SK-N-DZ (cell line): ENCODE data around the genes PRRG4, DEPDC7 and CSTF3.

RAMPAGE:
- cytosol, long total RNA = no peak
- nucleus, long total RNA = no peak
These were observed at the start of gene PRRG4 for GRCh38 chr11:32829471-32830212. TSS of gene PRRG4 (plus strand) at chr11:32829927.

GRCh38 chr11:33013675-33014251 lies 1.9 kb upstream of the DEPDC7 start:
RAMPAGE:
- cytosol, long total RNA = no peak
- nucleus, long total RNA = no peak

DNA sequence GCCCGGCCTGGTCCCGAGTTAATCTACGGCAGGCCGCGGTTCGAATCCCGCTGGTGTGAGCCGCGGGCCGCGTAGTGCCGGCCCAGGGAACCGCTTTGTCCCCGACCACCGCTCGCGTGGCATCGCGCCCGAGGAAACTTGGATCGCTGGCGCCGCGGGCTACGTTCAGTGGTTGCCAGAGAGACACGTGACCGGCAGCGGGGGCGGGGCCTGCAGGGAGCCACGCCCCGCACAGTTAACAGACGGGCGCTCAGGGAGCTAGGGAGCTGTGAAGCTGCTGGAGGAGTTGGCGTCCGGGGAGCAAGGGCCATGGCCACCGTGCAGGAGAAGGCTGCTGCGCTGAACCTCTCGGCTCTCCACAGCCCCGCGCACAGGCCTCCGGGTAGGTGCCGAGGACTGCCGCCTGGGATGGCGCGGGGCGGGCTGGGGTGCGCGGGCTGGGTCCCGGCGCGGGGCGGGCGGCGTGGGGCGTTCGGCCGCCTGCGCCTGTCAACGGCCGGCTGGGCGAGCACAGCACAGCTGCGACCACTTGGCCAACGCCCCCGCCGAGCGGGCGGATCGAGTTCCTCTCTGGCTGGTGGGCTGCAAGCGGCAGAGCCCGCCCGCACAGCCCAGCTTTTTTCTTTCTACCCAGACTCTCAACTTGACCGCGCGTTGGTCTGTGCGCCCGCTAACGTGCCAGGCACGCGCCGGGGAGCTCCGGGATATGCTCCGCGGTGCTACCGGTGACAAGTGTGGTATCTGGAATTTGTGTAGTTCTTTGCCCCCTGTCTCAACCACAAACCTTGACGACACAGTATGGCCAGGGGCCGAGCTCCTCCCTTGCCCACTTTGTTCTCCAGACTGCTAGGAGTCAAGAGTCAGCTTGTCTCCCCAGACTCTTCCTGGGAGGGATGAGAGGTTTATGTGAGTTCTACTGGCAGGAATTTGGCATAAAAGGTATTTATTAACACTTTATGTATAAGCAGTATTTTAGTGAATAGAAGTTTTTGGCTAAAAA lies at the start of gene DEPDC7:
Gene DEPDC7 (plus strand): TSS at position 232 of the 1,000 bp plus-strand sequence.
RAMPAGE:
- cytosol, long total RNA = no peak
- nucleus, long total RNA = start-site peak on the plus strand centred at position 252 of the sequence, 44 bp wide, 198 and 52 reads in 2 replicates

RAMPAGE:
- cytosol, long total RNA = start-site peak on the minus strand at chr11:33161450-33161522, 1,319 and 1,419 reads in 2 replicates; start-site peak on the plus strand at chr11:33161624-33161761, 30 and 13 reads in 2 replicates
- nucleus, long total RNA = start-site peak on the minus strand at chr11:33161259-33161378, 24 and 9 reads in 2 replicates; start-site peak on the minus strand at chr11:33161449-33161470, 66 and 49 reads in 2 replicates
These were observed at the start of gene CSTF3 for GRCh38 chr11:33160715-33161812. TSS of gene CSTF3 (minus strand) at chr11:33161480.

RAMPAGE:
- cytosol, long total RNA = no peak
- nucleus, long total RNA = no peak
These were observed 493 bp upstream of the CSTF3 start for GRCh38 chr11:33161813-33162132.

DNA sequence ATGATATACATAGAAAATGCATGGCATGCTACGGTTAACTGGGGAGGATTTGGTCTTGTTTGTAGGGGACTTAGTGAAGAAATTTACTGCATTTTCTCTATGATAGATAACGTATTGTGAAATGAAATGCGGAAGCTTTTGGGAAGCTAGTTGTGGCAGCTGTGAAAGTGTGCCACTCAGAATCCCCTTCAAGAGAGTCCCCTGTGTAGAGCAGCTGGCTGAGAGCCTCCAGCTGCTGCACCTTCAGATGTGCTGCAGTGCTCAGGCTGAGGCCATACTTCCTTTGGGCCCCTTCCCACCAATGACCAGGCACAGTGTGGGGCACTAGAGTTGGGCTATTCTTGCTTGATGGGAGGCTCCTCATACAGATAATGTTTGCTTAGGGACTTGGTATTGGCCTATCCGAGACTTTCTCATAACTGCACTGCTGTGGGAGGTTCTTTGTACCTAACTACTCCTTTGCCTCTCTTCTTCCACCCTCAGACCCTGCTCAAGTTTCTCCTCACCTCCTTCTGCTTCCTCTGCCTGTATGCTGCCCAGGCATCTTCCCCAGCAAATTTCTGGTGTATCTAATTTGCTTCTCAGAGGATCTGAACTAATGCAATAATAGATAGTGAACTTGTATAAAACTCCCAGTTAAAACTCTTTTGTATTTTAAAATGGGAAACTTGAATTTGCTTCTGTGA lies 51.4 kb upstream of the KIAA1549L start:
RAMPAGE:
- cytosol, long total RNA = no peak
- nucleus, long total RNA = no peak

DNA sequence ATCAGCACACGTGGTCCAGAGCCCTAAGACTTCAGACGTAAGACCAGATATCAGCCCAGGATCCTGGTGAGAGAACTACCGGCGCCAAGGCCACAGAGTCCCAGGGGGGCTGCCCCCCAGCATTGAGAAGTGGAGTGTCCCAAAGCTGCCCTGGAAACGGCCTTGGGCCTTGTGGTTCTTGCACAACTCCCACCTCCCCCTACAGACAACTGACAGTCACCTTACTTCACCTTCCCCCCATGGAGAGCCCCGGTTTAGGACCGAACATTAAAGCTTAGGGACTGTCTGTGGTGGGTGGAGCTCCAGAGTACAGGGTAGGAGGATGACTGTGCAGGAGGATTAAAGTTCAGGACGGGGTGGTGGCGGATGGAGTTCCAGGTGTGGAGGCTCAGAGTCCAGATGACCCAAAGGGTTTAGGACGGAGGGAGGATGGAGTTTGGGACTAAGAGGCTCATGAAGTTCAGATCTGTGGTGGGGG lies 995 bp downstream of the C11orf91 start:
RAMPAGE:
- cytosol, long total RNA = no peak
- nucleus, long total RNA = no peak

GRCh38 chr11:33770159-33770686 lies 4.1 kb downstream of the FBXO3 start:
RAMPAGE:
- cytosol, long total RNA = no peak
- nucleus, long total RNA = no peak

DNA sequence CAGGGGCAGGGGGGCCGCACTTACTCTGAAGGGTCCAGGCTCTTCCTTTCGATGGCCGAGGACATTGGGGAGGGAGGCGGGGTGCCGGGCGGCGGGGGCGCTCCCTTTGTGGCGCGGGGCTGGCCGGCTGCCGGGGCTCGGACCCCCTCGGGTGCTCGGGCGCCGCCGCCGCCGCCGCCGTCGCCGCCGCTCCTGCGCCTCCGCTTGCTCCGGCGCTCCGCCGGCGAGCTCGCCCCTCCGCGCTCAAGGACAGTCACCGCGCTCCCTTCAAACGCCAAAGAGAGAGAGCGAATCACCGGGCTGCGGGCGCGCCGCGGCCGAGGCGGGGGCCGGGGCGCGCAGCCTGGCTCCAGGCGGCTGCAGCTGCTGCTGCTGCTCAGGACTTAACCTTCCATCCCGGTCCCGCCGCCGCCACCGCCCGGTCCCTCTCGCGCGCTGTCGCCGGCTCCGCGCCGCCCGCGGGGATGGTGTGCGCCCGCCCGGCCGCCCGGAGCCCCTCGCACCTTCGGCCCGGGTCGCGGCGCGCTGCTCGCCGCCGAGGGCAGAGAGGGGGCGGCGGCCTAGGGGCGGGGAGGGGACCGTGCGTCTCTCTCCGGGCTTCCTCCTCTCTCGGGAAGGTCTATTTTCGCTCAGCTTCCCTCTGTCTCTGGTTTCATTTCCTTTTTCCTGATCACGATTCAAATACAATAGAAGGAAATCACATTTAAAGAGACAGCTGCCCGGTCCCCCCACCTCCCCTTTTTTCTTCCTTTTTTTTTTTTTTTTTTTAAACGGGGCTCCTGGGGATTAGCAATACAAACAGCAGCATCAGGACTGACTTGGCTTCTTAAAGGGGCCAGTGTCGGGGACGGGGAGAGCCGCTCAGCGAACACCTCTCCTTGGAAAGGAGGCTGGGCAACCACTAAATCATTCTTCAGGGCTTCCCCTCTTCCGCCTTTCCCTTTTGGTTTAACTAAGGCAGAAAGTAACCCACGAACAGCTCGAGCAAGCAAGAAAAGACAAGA lies 22.3 kb downstream of the LMO2 start:
RAMPAGE:
- cytosol, long total RNA = no peak
- nucleus, long total RNA = no peak

DNA sequence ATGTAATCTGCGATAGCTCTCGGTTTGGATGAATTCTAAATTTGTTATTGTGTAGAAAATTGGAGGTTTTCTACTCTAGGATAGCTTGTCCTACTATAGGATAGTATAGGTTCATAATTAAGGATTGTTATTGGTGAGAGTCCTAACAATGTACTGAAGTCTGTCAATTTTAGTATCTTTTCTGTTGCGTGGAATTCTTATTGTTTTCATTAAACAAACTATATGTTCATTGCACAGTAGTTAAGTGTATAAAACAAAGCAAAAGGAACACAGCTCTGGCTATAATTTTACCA lies 16.9 kb downstream of the CAPRIN1 start:
RAMPAGE:
- cytosol, long total RNA = no peak
- nucleus, long total RNA = no peak

RAMPAGE:
- cytosol, long total RNA = no peak
- nucleus, long total RNA = no peak
These were observed 115.7 kb downstream of the ABTB2 start for GRCh38 chr11:34241924-34242692.

DNA sequence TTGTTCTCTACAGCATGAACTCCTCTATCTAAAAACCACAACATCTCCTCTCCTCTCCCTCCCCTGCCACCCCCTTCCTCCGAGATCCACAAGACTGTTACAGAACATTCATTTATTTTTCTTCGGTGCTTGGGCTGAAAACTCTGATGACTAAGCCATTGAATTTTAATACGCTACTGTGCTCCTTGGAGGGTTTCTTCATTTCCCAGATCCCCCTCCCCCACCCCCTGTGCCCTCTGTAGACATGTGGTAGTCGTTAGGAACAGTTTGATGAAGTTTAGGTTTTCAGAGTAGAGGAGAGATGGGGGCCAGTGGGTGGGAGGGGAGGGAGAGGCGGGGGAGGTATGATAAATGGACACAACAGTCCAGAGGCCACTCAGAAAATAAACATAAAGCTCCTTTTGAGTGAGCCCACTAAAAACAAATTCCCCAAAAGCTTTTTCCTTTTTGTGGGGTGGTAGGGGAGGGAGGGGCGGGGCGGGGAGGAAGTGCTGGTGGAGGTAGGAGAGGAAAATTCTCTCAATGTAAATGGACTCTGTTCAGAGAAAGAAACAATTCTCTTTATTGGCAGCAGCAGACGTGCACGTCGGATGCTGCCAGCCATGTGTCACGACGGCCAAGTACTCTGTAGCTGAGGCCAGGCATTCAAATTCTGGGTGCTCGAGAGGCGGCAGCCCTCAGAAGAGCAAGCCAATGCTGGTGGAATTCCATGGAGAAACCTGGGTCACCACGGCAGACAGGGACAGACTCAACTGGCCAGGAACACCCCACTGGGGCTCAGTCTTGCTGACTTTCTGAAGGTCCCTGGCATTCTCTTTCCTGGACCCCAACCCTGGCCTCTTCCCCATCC lies 91.0 kb downstream of the ABTB2 start:
RAMPAGE:
- cytosol, long total RNA = no peak
- nucleus, long total RNA = no peak

RAMPAGE:
- cytosol, long total RNA = no peak
- nucleus, long total RNA = no peak
These were observed 83.1 kb downstream of the ABTB2 start for GRCh38 chr11:34274675-34275168.

GRCh38 chr11:34313098-34313370 lies 44.8 kb downstream of the ABTB2 start:
RAMPAGE:
- cytosol, long total RNA = no peak
- nucleus, long total RNA = no peak

GRCh38 chr11:34512850-34513263 lies 737 bp downstream of the ELF5 start:
RAMPAGE:
- cytosol, long total RNA = no peak
- nucleus, long total RNA = no peak

DNA sequence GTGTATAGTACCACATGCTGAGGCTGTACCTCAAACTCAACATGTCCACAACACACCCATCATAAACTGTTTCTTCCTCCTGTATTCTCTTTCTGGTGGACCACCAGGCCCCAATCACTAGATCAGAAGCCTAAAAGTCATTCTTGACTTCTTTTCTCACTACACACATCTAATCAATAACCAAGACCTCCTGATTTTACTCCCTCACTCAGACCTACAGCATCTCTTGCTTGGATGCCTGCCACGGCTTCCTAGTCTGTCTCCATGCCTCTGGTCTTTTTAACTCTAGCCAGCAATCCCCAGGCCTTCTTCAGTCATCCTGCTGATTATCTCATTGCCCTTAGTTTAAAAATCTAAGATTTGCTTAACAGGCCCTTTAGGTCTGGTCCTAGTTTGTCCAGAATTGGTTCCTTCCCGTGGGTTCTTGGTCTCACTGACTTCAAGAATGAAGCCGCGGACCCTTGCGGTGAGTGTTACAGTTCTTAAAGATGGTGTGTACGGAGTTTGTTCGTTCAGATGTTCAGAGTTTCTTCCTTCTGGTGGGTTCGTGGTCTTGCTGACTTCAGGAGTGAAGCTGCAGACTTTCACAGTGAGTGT lies 3.2 kb downstream of the APIP start:
RAMPAGE:
- cytosol, long total RNA = no peak
- nucleus, long total RNA = no peak

DNA sequence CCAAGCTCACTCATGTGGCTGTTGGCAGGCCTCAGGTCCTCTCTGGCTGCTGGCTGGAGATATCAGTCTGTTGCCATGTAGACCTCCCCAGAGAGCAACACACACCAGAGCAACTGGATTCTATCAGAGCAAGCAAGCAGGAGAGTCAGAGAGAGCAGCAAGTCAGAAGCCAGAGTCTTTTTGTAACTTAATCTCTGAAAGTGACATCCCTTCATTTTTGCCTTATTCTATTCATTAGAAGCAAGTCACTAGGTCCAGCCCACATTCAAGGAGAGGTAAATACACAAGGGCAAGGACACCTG lies 33.6 kb upstream of the CD44 start:
RAMPAGE:
- cytosol, long total RNA = no peak
- nucleus, long total RNA = no peak

RAMPAGE:
- cytosol, long total RNA = no peak
- nucleus, long total RNA = no peak
These were observed 2.8 kb downstream of the CD44 start for GRCh38 chr11:35141545-35142339.

GRCh38 chr11:35145210-35145771 lies 6.3 kb downstream of the CD44 start:
RAMPAGE:
- cytosol, long total RNA = no peak
- nucleus, long total RNA = no peak

GRCh38 chr11:35165684-35166558 lies 26.9 kb downstream of the CD44 start:
RAMPAGE:
- cytosol, long total RNA = no peak
- nucleus, long total RNA = no peak